ENCODE results near the genes SFTA2, MUC21, DDX39B and LY6G5C.

DNA sequence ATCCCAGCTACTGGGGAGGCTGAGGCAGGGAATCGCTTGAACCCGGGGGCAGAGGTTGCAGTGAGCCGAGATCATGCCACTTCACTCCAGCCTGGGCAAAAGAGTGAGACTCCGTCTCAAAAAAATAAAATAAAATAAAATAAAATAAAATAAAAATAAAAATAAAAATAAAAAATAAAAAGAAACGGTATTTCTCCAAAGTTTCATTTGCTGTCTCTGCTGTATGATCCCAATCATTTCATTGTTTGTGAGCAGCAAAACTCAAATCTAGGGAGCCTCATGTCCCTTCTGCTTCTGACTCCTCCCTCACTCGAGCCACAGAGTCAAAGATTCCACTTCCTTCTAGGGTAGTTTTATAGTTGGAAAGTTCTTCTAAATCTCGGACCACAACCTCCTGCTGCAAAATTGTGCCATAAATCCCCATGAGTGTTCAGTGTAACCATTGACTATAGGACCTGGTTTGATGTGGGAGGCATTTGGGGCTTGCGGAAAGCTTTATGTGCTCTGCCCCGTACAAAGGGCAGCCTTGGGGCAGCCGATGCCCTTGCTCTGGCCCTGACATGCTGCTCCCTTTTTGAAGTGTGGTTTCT, 43.5 kb upstream of the IER3 start:
- PRO-cap: unidirectional peak, minus-strand start at position 243 of the sequence

- PRO-cap: bidirectional peak, plus-strand start at chr6:30814473, minus-strand start at chr6:30814391
These were observed 70.0 kb upstream of the DDR1 start for GRCh38 chr6:30814257-30814846.

DNA sequence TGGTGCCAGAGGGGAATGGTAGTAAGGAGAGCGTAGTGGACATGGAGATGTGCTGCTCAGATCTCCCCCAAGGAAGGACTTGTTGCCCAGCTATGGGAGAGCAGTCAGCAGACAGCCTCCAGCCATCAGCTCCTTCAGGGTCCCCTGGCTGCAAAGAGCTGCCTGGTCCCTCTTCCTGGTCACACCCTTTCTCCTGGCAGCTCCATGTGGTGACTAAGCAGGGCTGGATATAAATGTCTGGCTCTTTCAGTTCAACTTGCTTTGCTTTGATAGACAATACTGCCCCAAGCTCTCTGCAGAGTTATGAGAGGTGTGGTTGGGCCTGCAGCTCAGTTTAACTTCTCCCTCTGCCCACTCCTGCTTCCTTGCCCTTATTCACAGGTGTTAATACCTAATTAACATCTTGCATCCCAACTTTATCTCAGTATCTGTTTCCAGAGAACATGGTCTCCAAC, 64.1 kb upstream of the DDR1 start:
- PRO-cap: no peak

- PRO-cap: unidirectional peak, minus-strand start at chr6:30828588
These were observed 56.0 kb upstream of the DDR1 start for GRCh38 chr6:30828028-30829003.

- PRO-cap: no peak
These were observed 39.1 kb upstream of the DDR1 start for GRCh38 chr6:30845154-30845689.

GRCh38 chr6:30931662-30932970, at the start of gene SFTA2:
SFTA2 (minus strand) TSS chr6:30932170.
- PRO-cap: unidirectional peak, plus-strand start at chr6:30931829; unidirectional peak, minus-strand start at chr6:30931922; bidirectional peak, plus-strand start at chr6:30932280, minus-strand start at chr6:30932153; bidirectional peak, plus-strand start at chr6:30932651, minus-strand start at chr6:30932439

- PRO-cap: no peak
These were observed at the start of gene MUC21 for GRCh38 chr6:30983629-30983957. MUC21 (plus strand) TSS chr6:30983718.

- PRO-cap: no peak
These were observed 42.9 kb downstream of the MUC22 start for GRCh38 chr6:31053224-31053587.

GRCh38 chr6:31072652-31073043, 39.7 kb downstream of the C6orf15 start:
- PRO-cap: unidirectional peak, minus-strand start at chr6:31072793

- PRO-cap: no peak
These were observed 3.0 kb downstream of the CCHCR1 start for GRCh38 chr6:31154473-31155046.

DNA sequence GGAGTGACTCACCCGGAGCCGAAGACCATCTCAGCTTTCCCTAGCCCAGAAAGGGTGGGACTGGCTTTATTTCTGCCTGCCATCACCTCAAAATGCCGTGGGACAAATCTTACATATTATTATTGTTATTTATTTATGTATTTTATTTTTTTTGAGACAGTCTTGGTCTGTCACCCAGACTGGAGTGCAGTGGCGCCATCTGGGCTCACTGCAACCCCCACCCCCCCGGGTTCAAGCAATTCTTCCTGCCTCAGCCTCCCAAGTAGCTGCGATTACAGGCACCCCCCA, 27.8 kb upstream of the POU5F1 start:
- PRO-cap: no peak

DNA sequence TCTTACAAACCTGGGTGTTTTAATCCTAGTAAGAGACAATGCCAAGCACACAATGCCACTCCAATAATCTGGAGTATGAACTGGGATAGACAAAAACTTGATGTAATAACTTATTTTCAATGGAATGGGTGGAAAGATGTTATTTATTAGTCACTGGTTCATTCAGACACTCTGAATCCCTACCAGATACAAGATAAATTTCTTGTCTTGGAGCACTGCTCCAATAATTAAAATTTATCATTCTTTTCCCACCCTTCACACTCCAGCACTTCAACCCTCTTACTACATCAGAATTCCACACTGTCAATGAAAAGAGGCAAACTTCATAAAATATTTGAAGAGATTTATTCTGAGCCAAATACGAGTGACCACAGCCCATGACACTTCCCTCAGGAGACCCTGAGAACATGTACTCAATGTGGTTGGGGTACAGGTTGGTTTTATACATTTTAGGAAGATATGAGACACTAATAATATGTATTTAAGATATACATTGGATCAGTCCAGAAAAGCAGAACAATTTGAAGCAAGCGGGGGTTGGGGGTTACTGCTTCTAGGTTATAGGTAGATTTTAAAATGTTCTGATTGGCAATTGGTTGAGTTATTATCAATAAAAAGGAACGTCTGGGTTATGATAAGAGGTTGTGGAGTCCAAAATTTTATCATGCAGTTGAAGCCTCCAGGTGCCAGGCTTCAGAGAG, 7.2 kb downstream of the HLA-C start:
- PRO-cap: no peak

DNA sequence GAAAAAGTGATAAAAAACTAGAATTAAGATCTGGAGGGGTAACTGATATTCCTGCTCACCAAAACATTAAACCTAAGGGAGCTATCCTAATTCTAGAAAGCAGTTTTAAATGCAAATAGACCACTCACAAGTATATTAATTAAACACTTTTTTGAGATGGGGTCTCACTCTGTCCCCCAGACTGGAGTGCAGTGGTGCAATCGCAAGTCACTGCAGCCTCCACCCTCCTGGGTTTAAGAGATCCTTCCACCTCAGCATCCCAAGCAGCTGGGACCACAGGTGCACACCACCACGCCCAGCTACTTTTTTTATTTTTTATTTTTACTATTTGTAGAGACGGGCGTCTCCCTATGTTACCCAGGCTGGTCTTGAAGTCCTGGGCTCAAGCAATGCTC, 2.9 kb downstream of the MCCD1 start:
- PRO-cap: no peak

- PRO-cap: no peak
These were observed 4.3 kb downstream of the MCCD1 start for GRCh38 chr6:31533058-31533399.

DNA sequence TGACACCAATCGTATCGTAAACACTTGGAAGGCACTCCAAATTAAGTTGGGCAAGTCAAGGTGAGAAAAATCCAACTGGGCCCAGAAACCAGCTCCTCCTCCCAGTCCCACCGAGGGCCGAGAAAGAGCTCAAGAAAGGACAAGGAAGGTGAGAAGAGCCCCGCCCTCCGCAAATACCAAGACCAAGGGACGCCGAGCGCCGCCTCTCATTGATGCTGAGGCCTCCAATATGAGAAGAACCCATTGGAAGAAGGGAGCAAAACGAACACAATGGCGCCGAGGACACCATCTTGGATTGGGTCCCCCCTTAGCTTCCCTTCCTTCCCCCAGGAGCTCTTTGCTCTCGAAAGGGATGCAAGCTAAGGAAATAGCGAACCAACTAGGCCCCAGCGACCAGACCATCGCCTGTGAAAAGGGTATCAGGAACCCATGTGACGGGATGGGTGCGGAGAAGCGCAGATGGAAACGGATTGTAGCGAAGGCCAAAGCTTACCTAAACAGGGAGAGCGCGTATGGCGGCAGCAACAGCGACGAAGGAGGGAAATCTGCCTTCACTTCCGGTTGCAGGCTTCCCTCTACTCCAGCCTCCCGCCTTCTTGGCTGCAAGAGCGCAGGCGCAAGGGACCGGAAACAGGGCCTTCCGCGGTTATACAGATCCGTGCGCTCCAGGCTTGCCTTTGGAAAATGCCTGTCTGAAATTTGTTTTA, at the start of gene DDX39B:
Gene DDX39B (minus strand): TSS at position 547 of the 707 bp plus-strand sequence.
- PRO-cap: bidirectional peak, plus-strand start at position 209 of the sequence, minus-strand start at position 119 of the sequence; unidirectional peak, minus-strand start at position 297 of the sequence; bidirectional peak, plus-strand start outside the sequence, minus-strand start at position 547 of the sequence

GRCh38 chr6:31621721-31622262, 1.3 kb downstream of the PRRC2A start:
- PRO-cap: unidirectional peak, minus-strand start at chr6:31621804

DNA sequence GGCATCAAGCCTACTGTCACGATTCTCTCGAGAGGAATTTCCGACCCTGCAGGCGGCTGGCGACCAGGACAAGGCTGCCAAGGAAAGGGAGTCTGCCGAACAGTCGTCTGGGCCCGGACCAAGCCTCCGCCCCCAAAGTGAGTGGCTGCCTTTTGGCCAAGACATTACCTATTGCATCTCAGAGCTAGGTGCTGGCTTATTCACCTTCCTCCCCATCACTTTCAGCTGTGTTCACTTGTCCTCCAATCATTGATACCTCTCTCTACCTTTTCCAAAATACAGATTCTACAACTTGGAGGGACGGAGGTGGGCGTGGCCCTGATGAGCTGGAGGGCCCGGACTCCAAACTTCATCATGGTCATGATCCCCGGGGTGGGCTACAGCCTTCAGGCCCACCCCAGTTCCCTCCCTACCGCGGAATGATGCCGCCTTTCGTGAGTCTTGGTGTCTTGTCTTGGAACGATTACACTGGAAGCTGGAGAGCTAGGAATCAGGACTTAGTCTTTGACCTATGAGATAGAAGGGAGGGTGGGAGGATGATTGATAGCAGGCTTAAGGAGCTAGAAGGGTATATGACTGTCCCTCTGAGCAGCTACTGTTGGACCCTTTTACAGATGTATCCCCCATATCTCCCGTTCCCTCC, 4.8 kb downstream of the PRRC2A start:
- PRO-cap: no peak

- PRO-cap: no peak
These were observed 9.8 kb downstream of the PRRC2A start for GRCh38 chr6:31630266-31630800.

DNA sequence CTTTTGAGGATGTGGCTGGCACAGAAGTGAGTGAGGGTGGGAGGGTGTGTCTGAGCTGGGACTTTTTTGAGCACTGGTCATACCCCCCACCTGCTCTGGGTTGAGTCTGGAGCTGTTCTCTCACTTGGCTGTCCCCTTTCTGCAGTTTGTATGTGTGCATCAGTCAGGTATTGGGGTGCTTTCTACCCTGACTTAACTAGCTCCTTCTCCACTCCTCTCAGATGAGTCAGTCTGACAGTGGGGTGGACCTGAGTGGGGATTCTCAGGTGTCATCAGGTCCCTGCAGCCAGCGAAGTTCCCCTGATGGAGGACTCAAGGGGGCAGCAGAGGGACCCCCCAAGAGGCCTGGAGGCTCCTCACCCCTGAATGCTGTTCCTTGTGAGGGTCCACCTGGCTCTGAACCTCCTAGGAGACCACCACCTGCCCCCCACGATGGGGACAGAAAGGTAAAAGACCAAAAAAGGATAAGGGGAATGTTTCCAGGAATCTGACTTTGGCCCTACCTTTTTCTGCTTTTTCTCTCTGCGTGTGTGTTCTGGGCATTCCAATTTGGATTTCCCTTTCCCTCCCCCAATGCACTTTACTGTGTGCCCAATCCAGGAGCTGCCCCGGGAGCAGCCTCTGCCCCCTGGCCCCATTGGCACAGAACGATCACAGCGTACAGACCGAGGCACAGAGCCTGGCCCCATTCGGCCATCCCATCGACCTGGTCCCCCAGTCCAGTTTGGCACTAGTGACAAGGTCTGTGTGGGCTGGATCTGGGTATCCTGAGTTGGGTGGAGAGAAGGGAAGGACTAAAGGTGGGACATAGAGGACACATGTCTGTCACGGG, 14.2 kb downstream of the PRRC2A start:
- PRO-cap: no peak

GRCh38 chr6:31680547-31681082, at the start of gene LY6G5C:
LY6G5C (minus strand) TSS chr6:31681067.
- PRO-cap: bidirectional peak, plus-strand start at chr6:31680970, minus-strand start at chr6:31680752

Data from bronchus (tissue), 1 donor.